Metastatic Pancreatic Carcinoma in the Ovary (tissue), 1 donor: ENCODE results near the gene PTPDC1.

- PRO-cap = no peak
Measured at GRCh38 chr9:93659294-93659906, 83.0 kb downstream of the PHF2 start.

- PRO-cap = bidirectional peak, plus-strand start at chr9:94030813, minus-strand start at chr9:94030699
Measured at GRCh38 chr9:94030211-94031349, 53.7 kb upstream of the PTPDC1 start.

DNA sequence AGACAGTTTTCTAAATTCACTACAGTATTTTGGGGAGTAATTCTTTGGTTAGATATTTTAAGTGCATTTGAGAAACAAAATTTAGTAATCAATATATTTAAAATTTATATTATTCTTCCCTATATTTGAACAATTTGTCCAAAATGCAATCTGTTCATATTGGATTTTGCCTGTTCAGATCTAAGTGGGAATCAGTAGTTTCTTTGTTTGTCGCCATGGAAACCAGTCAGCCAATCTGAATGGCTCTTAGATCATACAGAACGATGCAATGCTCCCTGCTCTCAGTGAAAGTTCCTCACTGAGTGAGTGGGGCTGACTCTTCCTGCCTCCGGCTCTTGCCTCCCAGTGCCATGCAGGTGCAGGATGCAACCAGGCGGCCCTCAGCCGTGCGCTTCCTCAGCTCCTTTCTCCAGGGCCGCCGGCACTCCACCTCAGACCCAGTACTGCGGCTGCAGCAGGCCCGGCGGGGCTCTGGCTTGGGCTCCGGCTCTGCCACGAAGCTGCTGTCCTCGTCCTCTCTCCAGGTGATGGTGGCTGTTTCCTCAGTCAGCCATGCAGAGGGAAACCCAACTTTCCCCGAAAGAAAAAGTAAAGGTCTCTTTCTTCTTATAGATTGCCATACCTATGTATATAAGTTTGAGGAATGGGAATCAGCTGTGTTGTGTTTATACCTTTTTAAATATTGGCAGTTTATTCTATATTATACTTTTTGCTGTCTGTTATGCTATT lies at the start of gene PTPDC1:
Gene PTPDC1 (plus strand): TSS at position 284 of the 729 bp plus-strand sequence.
- PRO-cap = no peak

- PRO-cap = bidirectional peak, plus-strand start at chr9:94166141, minus-strand start at chr9:94165873; unidirectional peak, plus-strand start at chr9:94166317; bidirectional peak, plus-strand start at chr9:94167025, minus-strand start at chr9:94166673
Measured at GRCh38 chr9:94166068-94166698, 81.9 kb downstream of the PTPDC1 start.

GRCh38 chr9:94176895-94177407 lies 82.1 kb upstream of the ZNF169 start:
- PRO-cap = no peak

GRCh38 chr9:94278246-94278445 lies 19.0 kb downstream of the ZNF169 start:
- PRO-cap = no peak

DNA sequence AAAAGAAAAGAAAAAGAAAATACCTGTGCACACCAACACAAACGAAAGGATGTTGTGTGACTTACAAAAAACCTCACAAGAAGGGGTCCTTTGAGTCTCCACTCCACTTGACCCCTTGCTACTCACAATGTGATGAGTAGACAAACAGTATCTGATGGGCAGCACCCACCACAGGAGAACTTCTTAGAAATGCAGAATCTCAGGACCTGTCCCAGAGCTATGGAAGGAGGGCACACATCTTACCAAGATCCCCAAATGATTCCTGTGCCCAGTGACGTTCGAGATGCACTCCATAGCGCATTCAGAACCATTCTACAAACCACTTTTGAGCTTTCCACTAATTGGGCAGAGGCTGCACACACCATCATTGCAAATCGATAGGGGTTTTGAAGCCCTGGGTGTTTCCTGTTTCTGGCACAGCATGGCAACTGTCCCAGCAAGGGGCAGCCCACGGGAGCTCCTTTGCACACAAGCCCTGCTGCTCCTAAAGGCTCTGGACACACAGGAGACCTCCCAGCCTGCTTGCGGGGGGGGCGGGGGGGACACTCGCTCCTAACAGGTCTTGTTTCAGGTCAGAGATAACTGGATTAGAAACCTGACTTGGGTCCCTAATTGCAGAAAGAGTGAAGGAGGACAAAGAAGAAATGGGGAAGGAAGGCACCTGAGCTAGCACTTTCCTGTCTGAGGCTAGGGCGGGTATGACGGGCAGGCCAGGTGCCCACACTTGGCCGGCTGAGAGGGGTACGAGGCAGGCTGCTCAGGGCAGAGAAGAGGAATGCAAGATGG lies 1.0 kb downstream of the FBP1 start:
- PRO-cap = no peak

GRCh38 chr9:94656208-94656604 lies 16.9 kb upstream of the FBP1 start:
- PRO-cap = bidirectional peak, plus-strand start at chr9:94656524, minus-strand start at chr9:94656350

DNA sequence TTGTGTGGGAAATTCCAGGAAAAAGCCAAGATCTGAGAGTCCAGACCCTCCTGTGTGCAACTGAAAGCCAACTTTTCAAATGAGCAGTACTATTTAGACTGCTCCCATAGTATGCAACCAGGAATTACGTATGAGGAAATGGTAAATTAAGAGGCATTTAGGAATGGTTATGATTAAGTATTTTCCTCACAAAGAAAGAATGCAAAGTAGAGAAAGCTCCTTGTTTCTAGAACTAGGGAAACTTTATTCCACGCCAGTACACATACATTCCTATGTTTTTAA lies 55.9 kb downstream of the AOPEP start:
- PRO-cap = no peak

GRCh38 chr9:94783181-94783842 lies 56.8 kb downstream of the AOPEP start:
- PRO-cap = no peak

- PRO-cap = no peak
Measured at GRCh38 chr9:94921748-94922098, 195.2 kb downstream of the AOPEP start.

DNA sequence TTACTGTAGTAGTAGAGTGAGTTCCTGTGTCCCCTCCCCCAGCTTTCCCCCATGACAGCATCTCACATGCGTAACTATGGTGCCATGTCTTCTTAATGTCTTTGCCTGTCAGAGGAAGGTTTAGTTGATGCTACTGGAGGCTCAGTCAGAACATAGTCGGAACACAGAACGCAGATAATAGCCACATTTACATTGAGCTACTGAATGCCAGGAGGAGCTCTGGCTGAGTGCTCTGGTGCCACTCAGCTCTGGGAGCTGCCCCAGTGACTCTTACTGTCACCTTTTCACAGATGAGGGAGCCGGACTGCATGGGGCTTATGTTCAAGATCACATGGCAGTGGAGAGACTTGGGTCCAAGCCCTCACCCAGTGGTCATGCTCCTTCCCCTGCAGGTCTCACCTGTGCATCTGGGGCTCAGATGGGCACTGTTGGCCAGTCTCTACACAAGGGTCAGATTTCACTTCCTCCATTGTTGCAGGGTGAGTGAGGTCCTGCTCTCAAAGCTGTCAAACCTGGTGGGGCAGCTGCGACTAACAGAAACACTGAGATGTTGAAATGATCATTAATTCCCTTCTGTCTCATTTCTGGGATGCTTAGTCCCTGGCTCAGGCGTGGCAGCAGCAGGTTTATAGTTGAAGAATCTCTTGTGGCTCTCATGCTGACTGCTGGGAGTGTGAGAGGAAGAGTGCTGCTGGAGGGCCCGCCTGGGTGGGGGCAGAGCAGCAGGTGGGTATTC lies 223.8 kb downstream of the AOPEP start:
- PRO-cap = no peak

DNA sequence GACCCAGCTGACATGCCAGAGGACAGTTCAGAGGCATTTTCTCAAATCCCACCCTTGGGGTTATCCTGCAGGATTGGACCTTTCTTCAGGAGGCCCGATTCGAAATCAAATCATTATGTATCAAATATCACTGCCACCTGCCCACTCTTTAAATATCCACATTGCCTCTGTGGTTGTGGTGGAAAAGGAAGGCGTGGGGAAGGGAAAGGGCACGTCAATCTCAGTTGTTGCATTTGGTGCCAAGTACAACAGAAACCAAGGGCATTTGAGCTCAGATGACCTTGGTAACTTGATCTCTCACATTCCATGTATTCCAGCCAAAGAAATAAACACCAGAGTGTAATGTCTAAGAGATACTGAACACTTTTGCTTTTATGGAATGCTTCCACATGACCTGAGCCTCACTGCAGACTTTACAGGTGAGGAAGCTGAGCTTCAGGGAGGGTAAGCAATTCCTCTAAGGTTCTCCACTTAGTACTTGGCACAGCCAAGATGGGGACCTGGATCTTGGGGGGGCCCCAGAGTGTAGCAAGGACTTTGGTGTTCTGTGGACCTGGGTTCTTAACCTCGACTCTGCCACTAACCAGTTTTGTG lies 224.4 kb downstream of the AOPEP start:
- PRO-cap = no peak

- PRO-cap = no peak
Measured at GRCh38 chr9:95005485-95005897, 279.0 kb downstream of the AOPEP start.

DNA sequence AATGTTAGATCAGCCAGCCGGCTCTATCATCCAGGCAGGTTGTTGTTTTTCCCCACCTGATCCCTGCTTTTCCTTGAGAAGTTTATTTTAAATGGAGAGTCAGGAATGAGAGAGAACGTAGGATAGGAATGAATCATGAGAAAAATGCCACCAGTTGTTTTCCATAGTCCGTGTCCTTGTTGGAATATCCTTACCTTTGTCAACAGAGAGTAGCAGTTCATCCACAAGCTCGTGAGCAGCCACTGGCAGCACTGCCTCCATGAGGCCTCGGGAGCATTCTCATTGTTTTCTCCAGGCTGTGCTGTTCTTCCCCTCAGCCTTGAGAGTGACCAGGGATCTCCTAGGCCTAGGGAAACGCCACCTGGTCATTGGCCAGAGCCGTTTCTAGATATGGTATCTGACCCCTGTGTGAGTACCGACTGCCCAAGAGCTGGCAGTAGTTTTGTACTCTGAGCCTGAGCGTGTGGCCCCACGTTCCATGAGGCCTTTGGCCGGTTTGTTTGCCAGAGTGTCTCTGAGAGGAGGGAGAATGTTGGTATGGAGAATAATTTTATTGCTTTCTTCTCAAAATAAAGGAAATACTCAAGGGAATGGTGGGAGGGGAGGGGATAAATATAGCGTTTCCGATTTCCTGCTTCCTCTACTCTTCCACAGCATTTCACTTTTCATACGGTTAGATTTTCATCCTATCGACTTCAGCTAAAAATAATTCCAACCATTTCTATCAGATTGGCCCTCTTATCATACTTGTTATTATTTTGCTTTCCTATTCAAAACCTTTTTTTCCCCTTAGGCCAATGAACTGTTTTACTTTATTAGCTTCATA lies 293.2 kb downstream of the FANCC start:
- PRO-cap = no peak

DNA sequence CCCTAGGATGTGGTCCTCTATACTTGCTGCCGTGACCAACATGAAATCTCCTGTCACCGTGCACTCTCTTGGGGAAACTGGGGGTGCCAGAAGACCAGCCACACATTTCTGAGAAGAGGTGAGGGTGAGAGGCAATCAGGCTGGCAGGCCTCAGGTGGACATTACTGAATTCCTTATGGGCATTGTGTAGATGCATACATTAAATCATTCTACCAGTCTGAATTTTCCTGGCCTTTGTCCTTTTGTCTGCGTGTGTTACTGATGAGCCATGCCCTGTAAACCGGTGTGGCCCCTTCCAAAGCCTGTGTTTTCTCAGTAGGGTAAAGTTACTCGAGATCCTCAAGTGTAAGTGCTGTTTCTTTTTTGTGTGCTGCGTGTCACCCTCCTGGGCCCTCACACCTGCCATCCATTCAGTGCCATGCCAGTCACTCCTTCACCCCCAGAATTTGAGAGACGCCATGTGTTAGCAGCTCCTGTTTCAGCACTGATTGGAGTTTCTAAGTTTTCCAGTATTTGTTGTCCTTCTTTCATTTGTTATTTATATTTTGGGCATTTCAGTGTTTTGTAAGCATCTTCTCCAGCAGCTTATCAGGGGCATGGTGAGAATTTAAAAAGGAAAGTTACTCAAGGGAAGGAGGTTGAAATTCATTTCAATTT lies 288.3 kb downstream of the FANCC start:
- PRO-cap = no peak

DNA sequence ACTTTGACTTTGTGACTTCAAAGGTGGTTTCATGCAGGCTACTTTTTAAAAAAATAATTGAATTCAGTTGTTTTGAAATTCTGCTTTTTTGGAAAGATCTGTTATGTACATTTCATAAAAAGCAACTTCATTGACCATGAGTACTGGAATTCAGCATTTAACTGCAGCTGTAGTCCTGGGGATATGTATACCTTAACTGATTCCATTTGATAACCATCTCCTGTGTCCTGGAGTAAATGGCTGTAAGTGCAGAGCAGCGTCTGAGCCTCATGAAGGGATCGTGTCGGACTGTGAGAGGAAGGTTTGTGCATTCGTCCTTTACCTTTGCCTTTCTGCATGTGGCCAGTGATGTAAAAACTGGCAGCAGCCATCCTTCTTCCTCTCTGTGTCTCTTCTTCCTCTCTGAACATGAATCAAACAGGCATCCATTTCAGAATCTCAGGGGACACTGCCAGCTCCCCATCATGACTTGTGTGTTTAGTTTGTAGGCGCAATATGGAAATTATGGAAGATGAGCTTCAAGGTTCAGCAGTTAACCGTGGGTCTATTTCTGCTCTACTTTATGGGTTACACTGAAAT lies 287.1 kb downstream of the FANCC start:
- PRO-cap = no peak

- PRO-cap = no peak
Measured at GRCh38 chr9:95032727-95032895, 284.9 kb downstream of the FANCC start.

GRCh38 chr9:95036623-95037252 lies 280.8 kb downstream of the FANCC start:
- PRO-cap = no peak

- PRO-cap = no peak
Measured at GRCh38 chr9:95043844-95044387, 273.6 kb downstream of the FANCC start.